GM12878 (cell line): ENCODE measurements around a stretch of chr9.

- RAMPAGE, long total RNA, result no peak
- RRBS, 2 experiments, result no CpG with 5 or more reads among the region's 17 CpGs
CAGE:
- cytosol, long polyA minus RNA, result no peak
- cytosol, long polyA plus RNA, result no peak
- long polyA plus RNA, result no peak
- nucleolus, long total RNA, result no peak
- nucleus, long polyA plus RNA, result no peak
- nucleus, long total RNA, result no peak
Measured at GRCh38 chr9:94929284-94930015, 203.0 kb downstream of the AOPEP start.

DNA sequence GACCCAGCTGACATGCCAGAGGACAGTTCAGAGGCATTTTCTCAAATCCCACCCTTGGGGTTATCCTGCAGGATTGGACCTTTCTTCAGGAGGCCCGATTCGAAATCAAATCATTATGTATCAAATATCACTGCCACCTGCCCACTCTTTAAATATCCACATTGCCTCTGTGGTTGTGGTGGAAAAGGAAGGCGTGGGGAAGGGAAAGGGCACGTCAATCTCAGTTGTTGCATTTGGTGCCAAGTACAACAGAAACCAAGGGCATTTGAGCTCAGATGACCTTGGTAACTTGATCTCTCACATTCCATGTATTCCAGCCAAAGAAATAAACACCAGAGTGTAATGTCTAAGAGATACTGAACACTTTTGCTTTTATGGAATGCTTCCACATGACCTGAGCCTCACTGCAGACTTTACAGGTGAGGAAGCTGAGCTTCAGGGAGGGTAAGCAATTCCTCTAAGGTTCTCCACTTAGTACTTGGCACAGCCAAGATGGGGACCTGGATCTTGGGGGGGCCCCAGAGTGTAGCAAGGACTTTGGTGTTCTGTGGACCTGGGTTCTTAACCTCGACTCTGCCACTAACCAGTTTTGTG is 224.4 kb downstream of the AOPEP start:
- RAMPAGE, long total RNA, result no peak
- RRBS, 2 experiments, result no CpG with 5 or more reads among the region's 5 CpGs
CAGE:
- cytosol, long polyA minus RNA, result no peak
- cytosol, long polyA plus RNA, result no peak
- long polyA plus RNA, result no peak
- nucleolus, long total RNA, result no peak
- nucleus, long polyA plus RNA, result no peak
- nucleus, long total RNA, result no peak

DNA sequence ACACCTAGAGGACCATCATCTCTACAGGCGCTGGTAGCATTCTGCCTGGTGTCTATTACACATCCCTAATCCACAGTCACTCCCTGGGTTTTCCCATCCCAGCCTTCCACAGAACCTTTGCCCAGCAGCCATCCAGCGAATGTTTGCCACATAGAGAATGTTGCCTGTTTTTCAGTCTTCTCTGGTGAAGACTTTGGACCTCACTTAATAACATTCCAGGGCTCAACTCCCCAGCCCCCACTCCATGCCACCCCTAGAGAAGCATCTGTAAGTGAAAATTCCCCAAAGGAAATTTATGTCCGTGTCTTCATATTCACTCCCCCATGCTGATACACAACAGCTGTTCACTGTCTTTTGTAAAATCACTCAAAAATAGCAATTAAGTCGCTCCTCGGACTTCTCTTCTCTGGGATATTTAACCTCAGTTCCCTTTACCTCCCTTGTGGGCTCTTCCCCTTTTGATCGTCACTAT is 249.6 kb downstream of the AOPEP start:
- RAMPAGE, long total RNA, result no peak
- RRBS, 2 experiments, result no CpG with 5 or more reads among the region's 6 CpGs
CAGE:
- cytosol, long polyA minus RNA, result no peak
- cytosol, long polyA plus RNA, result no peak
- long polyA plus RNA, result no peak
- nucleolus, long total RNA, result no peak
- nucleus, long polyA plus RNA, result no peak
- nucleus, long total RNA, result no peak

- RAMPAGE, long total RNA, result no peak
- RRBS, 2 experiments, result no CpG with 5 or more reads among the region's 16 CpGs
CAGE:
- cytosol, long polyA minus RNA, result no peak
- cytosol, long polyA plus RNA, result no peak
- long polyA plus RNA, result no peak
- nucleolus, long total RNA, result no peak
- nucleus, long polyA plus RNA, result no peak
- nucleus, long total RNA, result no peak
Measured at GRCh38 chr9:94983590-94984233, 257.2 kb downstream of the AOPEP start.

- RAMPAGE, long total RNA, result no peak
- RRBS, 2 experiments, result no CpG with 5 or more reads among the region's 7 CpGs
CAGE:
- cytosol, long polyA minus RNA, result no peak
- cytosol, long polyA plus RNA, result no peak
- long polyA plus RNA, result no peak
- nucleolus, long total RNA, result no peak
- nucleus, long polyA plus RNA, result no peak
- nucleus, long total RNA, result no peak
Measured at GRCh38 chr9:94994798-94995695, 268.5 kb downstream of the AOPEP start.

DNA sequence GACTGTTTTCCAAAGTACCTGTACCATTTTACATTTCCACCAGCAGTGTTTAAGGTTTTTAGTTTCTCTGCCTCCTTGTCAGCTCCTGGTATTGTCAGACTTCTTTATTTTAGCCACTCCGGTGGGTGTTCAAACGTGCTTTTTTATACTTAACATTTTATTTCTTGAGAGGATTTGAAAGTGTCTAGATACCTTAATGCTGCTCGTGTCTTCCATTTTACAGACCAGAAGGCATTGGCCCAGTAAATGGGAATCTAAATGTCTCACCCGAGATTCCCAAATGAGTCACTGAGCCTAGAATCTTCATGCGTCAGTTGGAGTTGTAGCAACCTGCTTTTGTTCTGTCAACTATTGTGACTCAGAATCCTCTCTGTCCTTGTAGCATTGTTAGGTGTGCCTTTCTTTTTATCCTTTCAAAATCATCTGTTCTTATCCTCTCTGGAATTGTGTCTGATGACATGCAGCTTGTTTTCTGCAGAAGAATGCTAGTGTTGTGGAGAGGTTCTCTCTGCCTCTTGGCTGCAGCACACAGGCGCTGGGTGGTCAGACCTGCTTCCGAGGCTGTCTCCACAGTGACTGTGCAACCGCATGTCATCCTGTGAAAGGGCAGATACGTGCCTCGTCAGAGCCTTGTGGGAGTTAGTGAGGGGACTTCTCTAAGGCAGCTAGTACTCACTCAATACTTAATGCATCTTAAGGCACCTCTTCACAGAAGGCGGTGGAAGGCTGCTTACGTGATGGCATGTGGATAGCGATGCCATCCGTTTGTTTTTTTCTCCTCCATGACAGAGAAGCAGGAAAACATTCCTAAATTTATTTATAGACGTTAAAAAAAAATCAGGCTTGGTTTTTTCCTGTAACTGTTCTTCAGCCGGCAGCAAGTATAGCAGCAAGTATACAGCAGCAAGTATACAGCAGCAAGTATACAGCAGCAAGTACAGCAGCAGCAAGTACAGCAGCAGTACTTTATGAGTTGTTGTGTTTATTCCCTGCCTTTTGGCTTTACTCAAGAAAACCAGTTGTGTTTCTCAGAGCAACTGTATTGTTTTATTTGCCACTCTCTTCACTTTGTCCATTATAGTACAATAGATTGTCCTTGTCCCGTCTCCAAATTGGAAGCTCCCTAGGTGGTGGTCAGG is 292.1 kb downstream of the AOPEP start:
- RAMPAGE, long total RNA, result no peak
- RRBS, 2 experiments, result no CpG with 5 or more reads among the region's 17 CpGs
CAGE:
- cytosol, long polyA minus RNA, result no peak
- cytosol, long polyA plus RNA, result no peak
- long polyA plus RNA, result no peak
- nucleolus, long total RNA, result no peak
- nucleus, long polyA plus RNA, result no peak
- nucleus, long total RNA, result no peak

DNA sequence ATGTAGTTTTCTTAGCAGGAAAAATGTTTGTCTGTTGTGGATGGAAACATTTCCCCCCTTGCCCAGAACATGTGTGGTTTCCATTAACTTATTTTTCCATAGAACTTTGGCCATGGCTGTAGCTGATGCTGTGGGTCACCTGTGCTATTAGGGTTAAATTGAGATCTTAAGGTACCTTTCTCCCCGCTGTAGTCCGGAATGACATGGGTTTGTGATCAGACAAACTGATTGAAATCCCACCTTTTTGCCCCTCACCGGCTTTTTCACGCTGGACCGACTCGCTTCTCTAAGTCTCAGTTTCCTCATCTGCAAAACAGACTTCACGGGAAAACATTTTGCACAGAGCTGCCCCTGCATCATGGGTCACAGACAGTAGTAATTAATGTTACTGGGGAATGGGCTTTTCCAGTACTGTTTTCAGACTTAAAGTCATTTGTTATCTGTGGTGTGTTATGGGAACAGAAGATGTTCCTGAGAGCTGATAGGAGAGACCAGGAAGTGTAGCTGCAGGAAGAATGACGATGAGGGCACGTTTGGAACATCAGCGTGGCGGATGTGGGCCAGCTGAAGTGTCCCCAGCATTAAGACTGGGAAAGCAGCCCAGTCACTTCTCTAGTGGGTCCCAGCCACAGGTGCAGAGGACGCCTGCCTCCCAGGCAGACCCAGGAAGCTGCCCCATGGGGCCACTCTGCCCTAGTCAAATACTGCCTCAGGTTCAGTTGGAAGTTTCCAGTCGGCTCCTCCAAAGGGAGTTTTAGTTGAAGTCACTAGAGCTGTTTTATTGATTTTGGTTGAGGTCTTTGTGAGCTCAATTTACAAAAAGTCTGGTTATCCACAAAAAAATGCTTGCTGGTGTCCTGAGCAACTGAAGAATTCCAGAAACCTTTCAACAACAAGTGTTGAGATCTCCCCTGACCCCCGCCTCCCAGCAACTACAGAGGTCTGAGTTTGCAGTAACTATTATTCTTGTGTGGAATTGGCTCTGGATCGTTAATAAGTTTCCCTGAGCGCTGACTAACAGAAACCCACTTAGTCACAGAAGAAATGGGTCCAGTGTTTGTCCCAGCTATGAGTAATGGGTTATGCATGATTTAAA is 294.4 kb downstream of the FANCC start:
- RAMPAGE, long total RNA, result no peak
- RRBS, 2 experiments, result 100% methylated on average over 2 of the region's 16 CpGs; no CpG with 5 or more reads in 1 of the 2 experiments
CAGE:
- cytosol, long polyA minus RNA, result no peak
- cytosol, long polyA plus RNA, result no peak
- long polyA plus RNA, result no peak
- nucleolus, long total RNA, result no peak
- nucleus, long polyA plus RNA, result no peak
- nucleus, long total RNA, result no peak

GRCh38 chr9:95030288-95030866 is 287.1 kb downstream of the FANCC start:
- RAMPAGE, long total RNA, result no peak
- RRBS, 2 experiments, result no CpG with 5 or more reads among the region's 6 CpGs
CAGE:
- cytosol, long polyA minus RNA, result no peak
- cytosol, long polyA plus RNA, result no peak
- long polyA plus RNA, result no peak
- nucleolus, long total RNA, result no peak
- nucleus, long polyA plus RNA, result no peak
- nucleus, long total RNA, result no peak

GRCh38 chr9:95043844-95044387 is 273.6 kb downstream of the FANCC start:
- RAMPAGE, long total RNA, result no peak
- RRBS, 2 experiments, result no CpG with 5 or more reads among the region's 6 CpGs
CAGE:
- cytosol, long polyA minus RNA, result no peak
- cytosol, long polyA plus RNA, result no peak
- long polyA plus RNA, result no peak
- nucleolus, long total RNA, result no peak
- nucleus, long polyA plus RNA, result no peak
- nucleus, long total RNA, result no peak

DNA sequence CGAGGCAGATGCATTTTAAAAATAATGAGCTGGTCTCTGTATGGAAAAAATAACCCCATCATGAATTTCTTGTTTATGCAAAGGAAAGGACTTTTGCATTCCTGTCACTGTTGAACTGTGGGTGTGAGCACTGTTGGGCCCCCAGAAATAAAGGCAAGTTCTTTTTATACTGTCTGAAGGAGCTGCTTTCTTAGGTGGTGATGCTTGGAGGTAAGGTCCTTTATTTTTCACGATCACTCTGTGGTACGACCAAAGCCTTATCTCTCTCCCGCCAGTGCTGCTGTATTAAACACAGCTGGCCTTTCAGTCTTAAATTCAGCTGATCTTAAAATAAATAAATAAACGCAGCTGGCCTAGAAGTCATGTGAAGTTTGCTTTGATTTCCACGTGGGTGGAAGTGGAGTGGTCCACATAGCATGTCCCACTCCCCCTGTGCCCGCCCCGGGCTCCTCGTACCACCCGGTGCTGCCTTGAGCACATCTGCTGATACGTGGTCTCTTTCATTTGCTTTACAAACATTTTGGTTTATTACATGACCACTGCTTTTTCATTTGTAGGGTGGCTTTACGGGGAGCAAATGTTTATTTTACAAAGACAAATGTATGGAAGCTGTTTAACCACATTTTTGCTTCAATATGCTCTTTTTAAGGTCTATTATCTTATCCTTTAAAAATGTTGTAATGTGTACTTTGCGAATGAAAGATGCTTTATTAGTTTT is 260.4 kb downstream of the FANCC start:
- RAMPAGE, long total RNA, result no peak
- RRBS, 2 experiments, result no CpG with 5 or more reads among the region's 13 CpGs
CAGE:
- cytosol, long polyA minus RNA, result no peak
- cytosol, long polyA plus RNA, result no peak
- long polyA plus RNA, result no peak
- nucleolus, long total RNA, result no peak
- nucleus, long polyA plus RNA, result no peak
- nucleus, long total RNA, result no peak

- RAMPAGE, long total RNA, result no peak
- RRBS, 2 experiments, result no CpG with 5 or more reads among the region's 5 CpGs
CAGE:
- cytosol, long polyA minus RNA, result no peak
- cytosol, long polyA plus RNA, result no peak
- long polyA plus RNA, result no peak
- nucleolus, long total RNA, result no peak
- nucleus, long polyA plus RNA, result no peak
- nucleus, long total RNA, result no peak
Measured at GRCh38 chr9:95057676-95058026, 259.9 kb downstream of the FANCC start.

DNA sequence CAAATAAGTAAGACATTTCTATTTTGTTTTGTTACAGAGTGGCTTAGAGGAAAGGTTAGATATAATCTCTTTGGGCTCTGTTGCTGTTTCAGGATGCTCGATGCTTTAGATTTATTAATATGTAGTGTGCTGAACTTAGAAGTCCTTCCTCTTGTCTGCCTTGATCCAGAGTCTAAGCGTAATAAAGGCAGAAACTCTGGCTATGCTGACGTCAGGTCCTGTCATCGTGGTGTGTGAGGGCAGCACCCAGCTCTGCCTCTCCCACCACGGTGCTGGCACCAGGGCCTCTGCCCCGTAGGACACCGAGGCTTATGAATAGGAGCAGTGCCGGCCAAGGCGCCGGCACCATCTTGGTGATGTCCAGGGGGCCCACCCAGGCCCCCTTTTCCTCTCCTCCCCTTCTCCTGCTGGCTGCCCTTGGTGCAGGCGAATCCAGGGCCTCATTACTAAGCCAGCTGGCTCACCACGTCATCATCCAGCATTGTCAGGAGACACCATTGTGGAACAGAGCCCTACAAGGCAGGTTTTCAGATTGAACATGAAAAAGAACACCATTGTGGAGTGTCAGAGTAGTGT is 252.3 kb downstream of the FANCC start:
- RAMPAGE, long total RNA, result no peak
- RRBS, 2 experiments, result no CpG with 5 or more reads among the region's 12 CpGs
CAGE:
- cytosol, long polyA minus RNA, result no peak
- cytosol, long polyA plus RNA, result no peak
- long polyA plus RNA, result no peak
- nucleolus, long total RNA, result no peak
- nucleus, long polyA plus RNA, result no peak
- nucleus, long total RNA, result no peak

- RAMPAGE, long total RNA, result no peak
- RRBS, 2 experiments, result no CpG with 5 or more reads among the region's 20 CpGs
CAGE:
- cytosol, long polyA minus RNA, result no peak
- cytosol, long polyA plus RNA, result no peak
- long polyA plus RNA, result no peak
- nucleolus, long total RNA, result no peak
- nucleus, long polyA plus RNA, result no peak
- nucleus, long total RNA, result no peak
Measured at GRCh38 chr9:95091307-95092355, 225.9 kb downstream of the FANCC start.

DNA sequence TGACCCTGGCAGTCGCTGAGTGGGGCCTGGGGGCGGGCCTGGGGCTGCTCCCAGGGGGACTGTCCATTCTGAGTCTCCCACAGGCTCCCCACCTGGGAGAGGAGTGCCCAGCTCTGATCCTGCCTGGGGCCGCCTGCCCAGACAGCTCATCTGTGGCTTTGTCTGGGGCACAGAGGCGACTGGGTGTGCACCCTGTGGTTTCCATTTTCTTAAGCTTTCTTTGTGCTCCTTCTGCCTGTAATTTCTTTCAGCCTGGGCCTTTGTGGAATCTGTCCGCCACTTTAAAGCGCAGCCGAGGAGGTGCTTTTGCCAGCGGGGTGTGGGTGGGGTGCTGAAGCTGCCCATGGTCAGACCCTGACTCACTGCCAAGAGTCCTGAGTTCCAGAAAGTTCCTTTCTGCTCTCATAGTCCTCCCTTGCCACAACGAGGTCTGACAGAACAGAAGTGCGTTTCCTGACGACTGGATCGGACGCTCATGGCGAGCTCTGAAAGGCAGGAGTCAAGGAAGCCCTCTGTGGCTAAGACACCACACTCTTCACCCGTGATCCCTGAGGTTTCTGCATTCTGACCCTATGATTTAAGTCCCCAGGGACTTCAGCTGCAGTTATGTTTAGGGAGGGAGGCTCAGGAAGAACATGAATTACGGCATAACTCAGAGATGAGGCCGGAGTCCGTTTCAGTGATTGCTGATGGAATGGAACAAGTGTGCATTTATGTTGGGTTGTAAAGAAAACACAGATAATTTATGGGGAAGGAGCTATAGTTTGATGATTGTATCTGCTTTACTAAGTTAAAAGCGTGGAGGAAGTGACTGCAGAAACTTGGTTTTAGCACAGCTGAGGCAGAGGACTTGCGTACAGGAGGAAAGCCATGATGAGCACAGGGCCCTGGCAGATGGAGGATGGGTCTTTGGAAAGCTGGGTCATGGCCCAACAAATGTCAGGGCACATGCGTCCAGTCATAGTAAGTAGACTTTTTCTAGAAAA is 224.9 kb downstream of the FANCC start:
- RAMPAGE, long total RNA, result no peak
- RRBS, 2 experiments, result no CpG with 5 or more reads among the region's 21 CpGs
CAGE:
- cytosol, long polyA minus RNA, result no peak
- cytosol, long polyA plus RNA, result no peak
- long polyA plus RNA, result no peak
- nucleolus, long total RNA, result no peak
- nucleus, long polyA plus RNA, result no peak
- nucleus, long total RNA, result no peak

- RAMPAGE, long total RNA, result no peak
- RRBS, 2 experiments, result no CpG with 5 or more reads among the region's 22 CpGs
CAGE:
- cytosol, long polyA minus RNA, result no peak
- cytosol, long polyA plus RNA, result no peak
- long polyA plus RNA, result no peak
- nucleolus, long total RNA, result no peak
- nucleus, long polyA plus RNA, result no peak
- nucleus, long total RNA, result no peak
Measured at GRCh38 chr9:95103815-95104515, 213.5 kb downstream of the FANCC start.

DNA sequence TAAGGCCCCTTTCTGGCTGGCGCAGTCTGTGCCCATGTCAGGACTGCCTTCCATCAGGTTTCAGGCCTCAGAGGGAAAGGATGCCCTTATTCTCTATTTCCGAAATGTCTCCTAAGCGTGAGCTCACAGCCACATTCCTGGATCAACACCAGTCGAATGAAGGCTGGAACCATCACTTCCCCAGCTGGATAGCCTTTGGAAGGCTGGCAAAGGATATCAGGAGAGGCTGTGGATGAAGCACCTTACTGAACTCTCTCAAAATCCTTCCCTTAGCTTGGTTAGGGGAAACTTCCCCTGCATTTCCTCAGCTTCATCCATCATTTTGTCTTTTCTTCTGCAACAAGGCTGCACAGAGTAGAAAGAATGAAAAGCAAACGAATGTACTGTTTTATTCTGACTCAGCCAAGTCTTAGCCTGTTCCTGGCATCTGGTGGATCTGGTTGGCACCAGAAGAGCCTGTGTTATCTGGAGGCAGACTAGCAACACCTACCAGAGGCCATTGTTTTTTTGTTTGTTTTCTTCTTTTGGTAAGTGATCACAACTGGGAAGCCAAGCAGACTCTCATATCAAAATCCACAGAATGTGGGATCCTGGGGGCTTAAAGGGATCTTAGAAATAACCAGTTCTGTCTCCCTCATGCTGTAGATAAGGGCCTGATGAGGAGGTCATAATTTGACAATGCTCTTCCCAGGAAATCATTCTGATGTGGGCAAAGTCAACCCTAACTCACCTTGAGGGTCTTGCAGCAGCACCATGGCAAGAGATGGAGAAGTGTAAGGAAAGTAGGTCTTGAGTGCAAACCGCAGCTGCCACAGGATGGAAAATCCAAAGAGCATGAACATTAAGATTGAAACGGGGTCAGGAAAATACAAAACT is 200.7 kb downstream of the FANCC start:
- RAMPAGE, long total RNA, result no peak
- RRBS, 2 experiments, result no CpG with 5 or more reads among the region's 7 CpGs
CAGE:
- cytosol, long polyA minus RNA, result no peak
- cytosol, long polyA plus RNA, result no peak
- long polyA plus RNA, result no peak
- nucleolus, long total RNA, result no peak
- nucleus, long polyA plus RNA, result no peak
- nucleus, long total RNA, result no peak

DNA sequence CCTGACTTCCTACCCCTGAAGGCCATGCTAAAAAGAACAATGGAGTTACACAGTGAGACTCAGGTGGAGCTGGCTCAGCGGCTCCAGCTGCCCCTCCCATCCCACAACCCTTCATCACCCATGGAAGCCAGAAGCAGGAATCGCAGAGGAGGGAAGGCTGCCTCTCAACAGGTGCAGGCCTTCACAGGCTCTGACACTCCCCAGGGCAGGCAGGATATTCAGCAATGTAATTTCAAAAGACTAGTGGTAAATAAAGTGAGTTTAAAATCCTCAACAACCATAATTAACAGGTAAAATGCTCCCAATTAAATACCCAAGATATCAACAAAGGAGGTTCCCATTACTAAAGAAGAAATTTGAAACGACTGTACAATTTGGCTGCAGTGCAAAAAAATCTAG is 67.4 kb downstream of the FANCC start:
- RAMPAGE, long total RNA, result no peak
- RRBS, 2 experiments, result no CpG with 5 or more reads among the region's 3 CpGs
CAGE:
- cytosol, long polyA minus RNA, result no peak
- cytosol, long polyA plus RNA, result no peak
- long polyA plus RNA, result no peak
- nucleolus, long total RNA, result no peak
- nucleus, long polyA plus RNA, result no peak
- nucleus, long total RNA, result no peak

GRCh38 chr9:95426568-95427182 is 82.4 kb downstream of the PTCH1 start:
- RAMPAGE, long total RNA, result no peak
- RRBS, 2 experiments, result 3% methylated on average over 15 to 17 of the region's 41 CpGs
CAGE:
- cytosol, long polyA minus RNA, result no peak
- cytosol, long polyA plus RNA, result no peak
- long polyA plus RNA, result no peak
- nucleolus, long total RNA, result no peak
- nucleus, long polyA plus RNA, result no peak
- nucleus, long total RNA, result no peak

GRCh38 chr9:95506312-95507065 is 2.6 kb downstream of the PTCH1 start:
- RAMPAGE, long total RNA, result start-site peak on the minus strand at chr9:95506552-95506688, 8 and 10 reads in 2 replicates
- RRBS, 2 experiments, result under 1 to 1% methylated on average over 26 to 30 of the region's 67 CpGs
CAGE:
- cytosol, long polyA minus RNA, result start-site peak on the minus strand at chr9:95506502-95506550, 103 reads
- cytosol, long polyA plus RNA, result start-site peak on the minus strand at chr9:95506502-95506613, 32 and 36 reads in 2 replicates
- long polyA plus RNA, result start-site peak on the minus strand at chr9:95506508-95506621, 53 and 22 reads in 2 replicates
- nucleolus, long total RNA, result no peak
- nucleus, long polyA plus RNA, result no peak
- nucleus, long total RNA, result no peak